Measurements from ENCODE around the genes PSPC1 and IFT88.

DNA sequence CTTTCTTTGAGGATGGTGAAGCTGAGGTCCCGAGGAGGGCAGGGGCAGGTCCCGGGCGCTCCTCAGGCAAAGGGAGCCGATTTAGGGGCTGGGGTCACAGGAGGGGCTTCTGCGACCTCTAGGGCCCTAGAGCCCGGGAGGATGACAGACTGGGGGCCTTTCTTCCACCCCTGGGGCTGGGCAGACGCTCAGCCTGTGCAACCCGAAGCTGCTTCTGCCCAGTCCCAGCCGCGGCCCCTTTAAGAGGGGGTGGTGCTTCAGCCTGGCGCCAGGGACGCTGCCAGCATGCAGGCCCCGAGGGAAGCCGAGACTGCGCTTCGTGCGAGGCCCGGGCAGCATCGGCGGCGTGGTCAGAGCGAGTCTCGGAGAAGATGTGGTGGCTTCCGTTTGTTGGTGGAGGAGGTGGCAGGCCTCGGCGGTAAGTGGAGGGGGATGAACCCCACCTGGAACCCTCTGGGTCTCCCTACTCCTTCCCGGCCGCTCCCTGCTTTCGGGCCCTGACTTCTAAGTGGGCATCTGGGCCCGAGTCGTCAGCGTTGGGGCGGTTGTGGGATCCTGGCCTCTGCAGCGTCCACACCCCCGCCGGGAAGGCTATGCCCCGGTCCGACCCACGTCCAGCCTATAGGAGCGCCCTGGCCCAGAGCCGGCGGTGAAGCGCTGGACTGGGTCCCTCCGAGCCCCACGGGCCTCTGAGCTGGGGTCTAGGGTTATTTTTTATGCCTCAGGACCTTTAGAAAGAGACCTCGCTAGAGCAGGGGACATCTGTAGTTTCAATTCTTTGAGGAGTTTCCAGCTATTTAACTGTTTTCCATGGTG is 986.4 kb downstream of the TUBA3C start:
- PRO-cap, result no peak
- RRBS, result no CpG with 5 or more reads among the region's 46 CpGs

DNA sequence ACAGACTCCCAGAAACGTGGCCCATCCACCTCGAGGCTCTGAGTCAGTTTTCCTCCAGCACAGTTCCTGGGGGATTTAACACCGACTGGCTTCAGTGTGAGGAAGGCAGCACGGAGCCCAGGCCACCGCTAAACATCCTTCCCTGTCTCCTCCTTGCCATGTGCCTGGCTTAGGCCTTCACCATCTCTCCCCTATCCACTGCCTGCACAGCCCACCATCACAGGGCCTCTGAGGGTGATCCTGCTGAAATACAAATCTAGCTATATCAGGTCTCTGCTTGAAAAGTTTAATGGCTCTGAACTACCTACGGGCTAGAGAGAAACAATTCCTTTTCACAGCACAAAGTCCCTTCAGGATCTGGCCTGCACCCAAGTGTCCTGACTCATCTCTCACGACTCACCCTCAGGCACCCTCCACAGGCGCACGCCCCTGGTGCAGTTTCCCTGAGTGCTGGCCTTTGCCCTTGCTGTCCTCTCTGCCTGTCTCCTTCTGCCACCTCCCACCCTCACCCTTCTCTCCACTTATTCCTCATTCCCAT is 901.8 kb downstream of the TUBA3C start:
- PRO-cap, result no peak
- RRBS, result no CpG with 5 or more reads among the region's 9 CpGs

DNA sequence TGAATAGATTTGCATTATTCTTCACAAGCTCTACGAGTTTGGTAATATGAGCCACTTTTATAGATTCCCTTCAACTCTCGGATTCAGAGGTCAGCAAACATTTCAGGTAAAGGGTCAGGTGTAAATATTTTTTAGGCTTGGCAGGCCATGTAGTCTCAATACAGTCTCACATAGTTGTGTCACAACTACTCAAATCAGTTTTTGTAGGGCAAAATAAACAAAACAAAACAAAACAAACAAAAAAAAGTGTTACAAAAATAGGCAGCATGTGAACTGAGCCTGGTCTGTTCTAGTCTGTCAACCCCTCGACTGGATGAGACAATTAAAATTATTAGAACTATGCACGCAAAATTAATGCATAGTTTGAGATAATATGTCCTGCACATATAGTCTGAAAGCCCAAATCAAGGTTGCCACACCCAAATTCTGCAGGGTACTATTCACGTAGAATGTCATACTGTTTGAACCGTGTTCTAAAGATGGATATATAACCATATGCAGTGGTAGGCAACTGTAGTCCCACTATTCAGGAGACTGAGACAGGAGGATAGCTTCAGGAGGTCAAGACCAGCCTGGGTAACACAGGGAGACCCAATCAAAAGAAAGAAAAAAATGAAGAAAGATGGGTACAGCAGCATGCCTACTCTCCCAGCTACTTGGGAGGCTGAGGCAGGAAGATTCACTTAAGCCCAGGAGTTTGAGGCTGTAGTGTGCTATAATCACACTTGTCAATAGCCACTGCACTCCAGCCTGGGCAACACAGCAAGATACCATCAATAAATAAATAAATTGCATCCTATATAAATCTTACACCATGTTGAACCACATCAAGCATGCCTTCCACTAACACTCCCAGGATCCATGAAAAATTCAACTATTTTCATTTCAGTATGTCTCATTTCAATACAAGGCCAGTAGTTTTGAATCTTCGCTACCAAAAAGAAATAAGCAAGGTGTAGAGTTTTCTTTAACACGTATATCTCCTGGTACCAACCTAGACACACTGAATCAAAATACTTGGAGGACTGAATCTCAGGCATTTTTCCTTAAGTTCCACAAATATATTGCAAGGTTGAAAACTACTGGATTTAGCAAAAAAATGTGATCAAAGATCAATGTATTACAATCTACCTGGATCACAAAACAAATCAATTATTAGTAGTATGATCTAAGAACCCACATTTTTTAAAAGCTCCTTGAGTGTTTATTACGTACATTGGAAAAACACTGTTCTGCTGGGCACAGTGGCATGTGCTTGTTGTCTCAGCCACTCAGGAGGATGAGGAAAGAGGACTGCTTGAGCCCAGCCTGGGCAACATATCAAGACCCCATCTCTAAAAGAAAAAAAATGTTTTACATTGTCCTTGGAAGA is 56.9 kb downstream of the PSPC1 start:
- PRO-cap, result no peak
- RRBS, result no CpG with 5 or more reads among the region's 9 CpGs

GRCh38 chr13:19782877-19783206 is at the start of gene PSPC1:
TSS of gene PSPC1 (minus strand) at chr13:19782945.
- PRO-cap, result bidirectional peak, plus-strand start at chr13:19783090, minus-strand start at chr13:19782942
- RRBS, result no CpG with 5 or more reads among the region's 28 CpGs

DNA sequence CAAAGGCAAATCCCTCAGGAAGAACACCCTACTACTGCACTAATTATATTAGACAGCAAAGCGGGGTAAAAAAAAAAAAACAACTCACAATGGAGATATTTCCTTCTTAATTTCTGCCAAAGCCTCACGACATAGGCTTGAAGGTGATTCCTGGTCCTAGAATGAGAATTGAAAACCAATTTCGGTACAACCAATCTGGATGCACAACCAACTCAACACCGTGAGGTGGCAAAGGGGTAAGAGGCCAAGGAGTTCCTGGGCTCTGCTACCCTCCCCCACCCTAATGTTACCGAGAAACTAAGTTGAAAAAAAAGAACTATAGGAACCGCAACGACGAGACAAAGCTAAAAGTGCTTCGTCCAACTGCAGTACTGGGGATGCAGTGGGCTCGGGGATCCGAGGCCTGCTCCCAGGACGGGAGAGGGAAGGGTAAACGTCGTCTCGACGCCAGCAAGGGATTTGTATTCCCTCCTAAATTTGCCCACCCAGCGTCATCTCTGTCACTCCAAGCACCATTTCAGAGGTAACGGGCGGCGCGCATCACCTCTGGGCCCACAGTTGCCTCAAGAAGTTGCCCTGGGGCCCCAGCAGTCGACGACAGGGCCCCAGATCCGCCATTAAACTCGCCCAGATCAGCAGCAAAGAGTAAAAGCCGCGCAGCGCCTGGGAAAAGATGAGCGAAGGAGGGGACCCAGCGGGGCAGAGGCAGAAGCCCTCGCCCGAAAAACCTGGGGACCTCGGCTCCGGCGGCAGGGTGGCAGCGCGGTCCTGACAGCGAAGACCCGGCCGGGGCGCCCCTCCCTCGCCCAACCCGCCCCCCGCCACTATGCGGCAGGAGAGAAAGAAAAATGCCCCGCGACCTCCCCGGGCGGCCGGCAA is 899 bp downstream of the ZMYM5 start:
- PRO-cap, result bidirectional peak, plus-strand start outside the sequence, minus-strand start at position 824 of the sequence
- RRBS, result 5% methylated on average over 14 of the region's 50 CpGs

DNA sequence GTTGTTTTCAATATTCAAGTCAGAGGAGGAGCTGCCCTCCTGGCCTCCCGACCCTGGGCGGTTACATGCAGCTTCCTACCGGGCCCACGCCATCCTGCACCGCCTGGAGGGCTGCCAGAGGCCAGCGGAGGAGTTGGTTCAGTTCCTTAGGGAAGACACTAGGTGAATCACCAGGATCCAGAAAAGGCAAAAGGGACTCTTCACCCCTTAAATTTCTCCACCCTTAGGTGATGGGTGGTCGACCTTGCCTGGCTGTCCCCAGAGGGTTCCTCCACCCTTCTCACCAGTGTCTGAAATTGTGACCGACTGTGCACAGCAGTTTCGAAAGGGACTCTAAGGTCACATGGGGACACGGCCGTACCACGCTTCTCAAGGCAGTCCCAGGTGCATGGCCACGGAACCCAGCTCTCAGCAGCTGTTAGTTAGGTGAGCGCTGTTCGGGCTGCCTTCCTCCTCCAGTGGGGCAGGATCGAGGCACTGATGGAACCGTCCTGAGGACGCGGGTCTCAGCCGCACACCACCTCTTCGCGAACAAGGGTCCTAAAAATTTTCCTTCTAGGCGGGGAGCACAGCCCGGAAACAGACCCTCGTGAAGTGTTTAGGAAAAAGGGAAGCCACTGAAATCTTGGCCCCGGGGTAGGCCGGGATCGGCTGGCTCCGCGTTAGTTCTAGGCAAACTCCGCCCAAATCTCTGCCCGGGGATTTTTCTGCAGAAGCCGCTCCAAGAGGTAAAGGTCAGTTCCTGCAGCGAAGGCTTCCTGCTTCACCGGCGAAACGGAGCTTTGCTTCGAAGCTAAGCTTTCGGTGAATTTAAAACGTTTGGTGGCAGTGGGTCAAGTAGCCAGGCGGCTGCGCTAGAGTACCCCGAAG is 903 bp downstream of the GJB2 start:
- PRO-cap, result unidirectional peak, plus-strand start at position 738 of the sequence
- RRBS, result 7% methylated on average over 12 of the region's 43 CpGs

DNA sequence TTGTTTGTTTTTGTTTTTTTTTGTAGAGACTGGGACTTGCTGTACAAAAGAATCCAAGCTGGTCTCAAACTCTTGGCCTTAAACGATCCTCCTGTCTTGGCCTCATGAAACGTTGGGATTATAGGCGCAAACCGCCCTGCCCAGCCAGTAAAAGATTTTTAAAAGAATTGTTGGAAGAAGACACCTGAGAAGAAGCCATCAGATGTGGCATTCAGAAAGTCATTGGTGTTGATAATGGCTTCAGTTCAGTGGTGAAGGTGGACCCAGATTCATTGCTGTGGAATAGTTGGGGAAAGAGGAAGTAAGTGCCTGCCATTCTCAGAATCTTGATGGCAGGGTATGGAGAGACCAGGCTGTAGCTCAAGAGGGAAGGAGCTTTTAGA is 12.8 kb downstream of the GJB6 start:
- PRO-cap, result no peak
- RRBS, result no CpG with 5 or more reads among the region's 4 CpGs

GRCh38 chr13:20420085-20420347 is 105.6 kb downstream of the CRYL1 start:
- PRO-cap, result no peak
- RRBS, result 92% methylated on average over 3 of the region's 10 CpGs

- PRO-cap, result no peak
- RRBS, result no CpG with 5 or more reads among the region's 18 CpGs
Measured at GRCh38 chr13:20424856-20425650, 100.6 kb downstream of the CRYL1 start.

DNA sequence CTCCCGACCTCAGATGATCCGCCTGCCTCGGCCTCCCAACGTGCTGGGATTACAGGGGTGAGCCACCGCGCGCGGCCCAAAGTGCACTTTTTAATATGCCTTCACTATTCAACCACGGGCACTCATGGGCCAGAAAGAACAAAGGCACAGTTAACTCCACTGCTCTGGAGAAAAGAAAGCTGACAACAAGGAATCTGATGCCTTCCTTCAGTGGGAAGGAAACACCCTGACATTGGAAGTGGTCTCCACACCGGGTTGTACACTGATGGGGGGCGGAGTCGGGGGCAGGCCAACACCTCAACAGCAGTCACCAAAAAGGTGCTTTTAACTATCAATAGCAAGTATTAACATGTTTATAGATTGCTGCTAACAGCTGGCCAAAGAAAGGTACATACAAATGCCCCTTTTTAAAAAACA is 1.0 kb downstream of the CRYL1 start:
- PRO-cap, result no peak
- RRBS, result no CpG with 5 or more reads among the region's 12 CpGs

- PRO-cap, result no peak
- RRBS, result 3% methylated on average over 12 of the region's 51 CpGs
Measured at GRCh38 chr13:20525031-20525681, 501 bp downstream of the CRYL1 start.

DNA sequence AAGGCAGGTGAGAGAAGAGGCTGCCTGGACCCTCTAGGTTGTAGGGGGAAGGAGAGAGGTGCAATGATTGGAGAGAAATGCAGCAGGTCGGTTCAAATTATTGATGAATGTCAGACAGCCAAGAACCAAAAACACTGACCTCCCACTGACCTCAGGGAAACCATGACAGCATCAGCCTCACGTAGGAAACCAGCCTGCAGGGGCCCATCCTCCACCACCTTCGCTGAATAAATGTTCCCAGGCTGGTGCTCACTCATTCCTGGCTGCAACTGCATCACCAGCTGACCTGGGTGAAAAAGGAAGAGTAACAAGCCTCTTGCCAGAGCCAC is 7.0 kb upstream of the IFT88 start:
- PRO-cap, result no peak
- RRBS, result no CpG with 5 or more reads among the region's 3 CpGs

DNA sequence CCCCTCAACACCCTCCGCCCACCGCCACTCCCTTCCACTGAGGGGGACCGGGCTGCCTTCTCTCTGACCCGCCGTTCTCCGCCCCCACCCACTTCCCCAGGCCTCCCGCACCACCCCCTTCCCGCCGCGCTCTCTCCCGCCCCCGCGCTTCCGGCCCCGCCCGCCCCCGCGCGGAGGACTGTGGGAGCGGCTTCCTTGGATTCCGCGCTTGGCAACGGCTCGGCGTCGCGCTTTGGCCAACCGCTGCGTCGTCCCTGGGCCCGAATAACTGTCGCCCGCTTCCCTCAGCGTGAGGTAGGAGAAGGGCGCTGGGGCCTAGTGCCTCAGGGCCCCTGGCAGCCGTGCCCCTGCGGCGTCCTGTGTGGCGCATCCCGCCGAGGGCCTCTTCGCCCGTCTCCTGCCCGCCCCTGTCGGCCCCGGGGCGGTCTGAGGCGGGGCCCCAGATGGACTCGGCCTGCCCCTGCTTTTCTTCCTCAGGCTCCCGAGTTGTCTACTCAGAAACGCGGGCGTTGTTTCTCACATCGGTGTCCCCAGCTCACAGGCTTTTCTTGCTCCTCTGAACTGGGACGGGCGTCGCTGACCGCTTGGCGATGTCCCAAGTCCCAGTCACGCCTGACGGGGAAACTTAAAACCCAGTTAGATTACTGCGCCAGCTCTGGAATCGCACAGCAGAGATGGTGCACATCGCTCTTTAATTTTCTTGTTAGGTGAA is at the start of gene IFT88:
Gene IFT88, plus strand, starts transcription at position 195 of the 712 bp plus-strand sequence.
- PRO-cap, result bidirectional peak, plus-strand start at position 497 of the sequence, minus-strand start at position 65 of the sequence
- RRBS, result 3% methylated on average over 13 of the region's 64 CpGs

DNA sequence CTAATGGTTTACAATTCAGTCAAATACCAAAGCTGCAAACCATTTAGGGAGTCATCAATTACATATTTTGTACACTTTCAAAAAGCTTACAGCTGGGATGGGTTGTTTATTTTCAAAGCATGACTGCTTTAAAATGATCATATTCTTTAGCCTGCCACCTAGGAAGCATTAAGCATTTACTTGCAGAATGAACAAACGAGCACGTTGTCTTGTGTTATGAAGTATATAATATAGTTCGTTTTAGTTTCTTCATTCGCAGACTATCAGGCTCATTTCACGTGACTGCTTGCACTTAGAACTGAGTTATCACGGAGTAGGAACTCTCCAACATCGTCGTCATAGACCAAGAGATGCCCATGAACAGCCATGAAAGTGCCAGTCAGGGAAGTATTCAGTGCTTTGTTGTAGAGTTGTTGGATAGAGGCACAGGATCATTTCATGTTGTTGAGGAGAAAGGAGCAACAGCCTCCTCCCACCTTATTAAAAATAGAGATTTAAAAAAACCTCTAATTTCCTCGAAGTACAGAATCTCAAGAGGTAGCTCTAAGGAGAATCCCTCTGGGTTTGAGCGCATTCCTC is 1.0 kb upstream of the IL17D start:
- PRO-cap, result no peak
- RRBS, result no CpG with 5 or more reads among the region's 10 CpGs

DNA sequence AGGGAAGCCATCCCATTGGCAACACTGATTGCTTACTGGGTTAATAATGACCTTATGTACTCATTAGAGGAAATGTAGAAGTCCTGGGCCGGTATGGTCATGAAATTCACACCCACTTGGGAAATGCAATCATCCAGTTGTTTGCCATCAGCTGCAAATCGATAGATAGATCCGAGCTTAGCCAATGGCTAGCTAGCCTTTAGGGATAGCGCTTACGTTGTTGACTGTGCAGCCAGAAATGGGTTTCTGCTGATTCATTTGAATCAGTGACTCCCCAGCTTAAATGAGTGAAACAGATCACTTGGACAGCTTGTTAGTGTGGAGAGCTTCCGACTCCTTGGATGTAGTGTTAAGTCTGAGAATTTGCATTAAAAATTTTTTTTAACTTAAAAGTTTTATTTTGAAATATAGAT is 11.8 kb downstream of the IL17D start:
- PRO-cap, result no peak
- RRBS, result no CpG with 5 or more reads among the region's 6 CpGs

DNA sequence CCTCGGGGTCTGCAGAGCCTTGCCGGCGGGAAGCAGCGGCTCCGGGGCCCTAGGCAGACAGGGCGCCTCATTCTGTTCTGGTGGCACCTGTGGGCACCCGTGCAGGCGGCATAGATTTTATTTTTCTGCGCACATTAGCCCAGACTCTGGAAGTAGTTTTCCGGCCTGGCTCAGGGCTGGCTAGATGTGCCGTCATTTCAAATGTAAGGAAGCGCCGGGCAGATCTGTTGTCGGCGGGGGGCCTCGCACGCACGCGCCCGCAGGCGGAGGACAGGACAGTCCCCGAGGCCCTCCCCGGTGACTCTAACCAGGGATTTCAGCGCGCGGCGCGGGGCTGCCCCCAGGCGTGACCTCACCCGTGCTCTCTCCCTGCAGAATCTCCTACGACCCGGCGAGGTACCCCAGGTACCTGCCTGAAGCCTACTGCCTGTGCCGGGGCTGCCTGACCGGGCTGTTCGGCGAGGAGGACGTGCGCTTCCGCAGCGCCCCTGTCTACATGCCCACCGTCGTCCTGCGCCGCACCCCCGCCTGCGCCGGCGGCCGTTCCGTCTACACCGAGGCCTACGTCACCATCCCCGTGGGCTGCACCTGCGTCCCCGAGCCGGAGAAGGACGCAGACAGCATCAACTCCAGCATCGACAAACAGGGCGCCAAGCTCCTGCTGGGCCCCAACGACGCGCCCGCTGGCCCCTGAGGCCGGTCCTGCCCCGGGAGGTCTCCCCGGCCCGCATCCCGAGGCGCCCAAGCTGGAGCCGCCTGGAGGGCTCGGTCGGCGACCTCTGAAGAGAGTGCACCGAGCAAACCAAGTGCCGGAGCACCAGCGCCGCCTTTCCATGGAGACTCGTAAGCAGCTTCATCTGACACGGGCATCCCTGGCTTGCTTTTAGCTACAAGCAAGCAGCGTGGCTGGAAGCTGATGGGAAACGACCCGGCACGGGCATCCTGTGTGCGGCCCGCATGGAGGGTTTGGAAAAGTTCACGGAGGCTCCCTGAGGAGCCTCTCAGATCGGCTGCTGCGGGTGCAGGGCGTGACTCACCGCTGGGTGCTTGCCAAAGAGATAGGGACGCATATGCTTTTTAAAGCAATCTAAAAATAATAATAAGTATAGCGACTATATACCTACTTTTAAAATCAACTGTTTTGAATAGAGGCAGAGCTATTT is 18.1 kb downstream of the IL17D start:
- PRO-cap, result no peak
- RRBS, result 95% methylated on average over 56 of the region's 93 CpGs

DNA sequence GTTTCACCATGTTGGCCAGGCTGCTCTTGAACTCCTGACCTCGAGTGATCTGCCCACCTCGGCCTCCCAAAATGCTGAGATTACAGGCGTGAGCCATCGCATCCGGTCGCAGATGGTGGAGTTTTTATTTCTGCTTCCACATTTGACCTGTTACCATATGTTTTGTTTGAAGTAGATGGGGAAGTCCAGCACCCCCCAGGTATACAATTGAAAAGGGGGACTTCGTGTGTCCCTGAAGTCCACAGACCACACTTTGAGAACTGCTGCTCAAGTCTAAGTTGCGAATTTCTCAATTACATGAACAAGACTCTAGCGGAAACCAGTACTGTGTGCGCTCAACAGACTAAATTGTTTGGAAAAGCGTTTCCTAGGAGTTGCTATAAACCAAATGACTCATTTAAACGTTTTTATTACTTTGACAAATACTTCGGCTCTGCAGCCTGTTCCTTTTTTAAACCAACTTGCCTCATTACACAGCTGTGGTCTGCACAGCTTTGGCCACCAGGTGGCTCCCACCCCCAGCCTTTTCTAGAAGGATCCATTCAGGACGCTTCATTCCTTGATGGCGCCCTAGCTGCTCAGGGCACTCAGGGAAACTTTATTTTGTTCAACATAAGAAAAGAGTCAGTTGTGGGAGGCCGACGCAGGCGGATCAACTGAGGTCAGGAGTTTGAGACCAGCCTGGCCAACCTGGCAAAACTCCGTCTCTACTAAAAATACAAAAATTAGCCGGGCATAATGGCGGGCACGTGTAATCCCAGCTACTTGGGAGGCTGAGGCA is 40.9 kb upstream of the XPO4 start:
- PRO-cap, result bidirectional peak, plus-strand start at position 555 of the sequence, minus-strand start at position 311 of the sequence
- RRBS, result no CpG with 5 or more reads among the region's 22 CpGs

DNA sequence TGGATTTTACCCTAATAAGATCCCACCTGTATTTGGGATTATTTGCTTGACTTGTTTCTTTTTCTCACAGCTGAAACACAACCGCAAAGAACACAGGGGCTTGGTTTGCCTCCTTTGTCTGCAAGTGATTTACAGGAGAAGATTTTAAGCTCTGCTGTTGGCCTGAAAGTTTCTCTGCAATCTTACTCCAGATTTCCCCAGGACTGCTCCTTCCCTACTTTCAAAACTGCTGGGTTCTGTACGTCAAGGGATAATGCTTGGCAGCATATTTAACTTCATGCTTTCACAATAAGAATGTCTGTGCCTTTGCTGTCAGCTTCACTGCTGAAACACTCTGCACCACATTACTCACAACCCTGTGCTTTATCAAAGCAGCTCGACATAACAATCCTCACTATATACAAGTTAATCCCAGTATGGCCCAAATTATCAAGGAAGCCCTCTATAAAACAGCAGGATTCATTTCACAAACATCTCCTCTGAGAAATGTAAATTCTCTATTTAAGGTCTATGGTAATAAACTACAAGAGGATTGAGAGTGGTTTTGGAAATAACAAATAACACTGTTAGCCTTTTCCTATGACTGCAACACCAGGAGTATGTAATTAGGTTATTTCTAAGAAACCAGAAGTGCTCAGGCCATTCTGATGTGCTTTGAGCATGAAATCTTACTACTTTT is 17.5 kb downstream of the LATS2 start:
- PRO-cap, result no peak
- RRBS, result no CpG with 5 or more reads among the region's 3 CpGs

- PRO-cap, result bidirectional peak, plus-strand start at chr13:21061737, minus-strand start at chr13:21061549
- RRBS, result 3% methylated on average over 7 of the region's 17 CpGs
Measured at GRCh38 chr13:21061641-21061973, 221 bp upstream of the LATS2 start.

- PRO-cap, result no peak
- RRBS, result no CpG with 5 or more reads among the region's 1 CpG
Measured at GRCh38 chr13:21143769-21143968, 3.8 kb downstream of the SAP18 start.